Hepatocyte (in vitro differentiated cells and primary cell): Measurements from ENCODE around the genes BUB1B, CCDC9B, IVD, KNL1 and CHAC1.

GRCh38 chr15:40035933-40036309 lies 3.1 kb downstream of the SRP14 start:
- RAMPAGE, long total RNA, result no peak

DNA sequence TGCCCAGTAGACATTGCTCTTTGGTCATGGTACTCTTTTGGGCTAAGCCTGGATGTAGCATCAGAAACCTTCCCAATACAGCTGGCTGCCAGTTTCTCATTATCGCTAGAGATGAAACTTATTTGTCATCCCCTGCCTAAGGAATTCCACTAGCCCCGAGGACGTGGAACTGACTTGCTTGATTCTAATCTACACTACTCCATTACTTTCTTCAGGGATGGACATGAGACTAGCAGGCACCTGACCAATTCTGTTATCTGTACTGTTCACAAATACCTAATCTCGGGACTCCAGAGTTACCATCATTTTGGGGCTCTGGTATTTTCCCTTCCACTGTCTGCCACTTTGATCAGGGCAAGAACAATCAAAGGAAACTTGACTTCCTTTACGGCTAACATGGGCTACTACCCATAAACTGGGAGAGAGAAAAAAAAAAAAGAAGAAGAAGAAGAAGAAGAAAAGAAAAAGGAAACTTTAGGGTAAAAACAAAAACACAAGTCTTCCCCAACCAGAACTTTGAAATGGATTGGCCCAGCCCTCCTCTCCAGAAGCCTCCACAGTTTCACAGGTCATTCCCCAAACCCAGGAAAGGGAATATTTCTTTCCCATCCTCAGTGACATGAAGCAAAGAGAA lies 27.8 kb downstream of the BMF start:
- RAMPAGE, long total RNA, result no peak
- RRBS, result no CpG with 5 or more reads among the region's 5 CpGs

GRCh38 chr15:40160615-40161766 lies at the start of gene BUB1B:
Gene BUB1B, plus strand, starts transcription at chr15:40161069.
- RAMPAGE, long total RNA, result no peak
- RRBS, result no CpG with 5 or more reads among the region's 56 CpGs

GRCh38 chr15:40340524-40341172 lies at the start of gene CCDC9B:
Gene CCDC9B, minus strand, starts transcription at chr15:40340939.
- RAMPAGE, long total RNA, result no peak
- RRBS, result no CpG with 5 or more reads among the region's 19 CpGs

- RAMPAGE, long total RNA, result no peak
- RRBS, result no CpG with 5 or more reads among the region's 12 CpGs
Measured at GRCh38 chr15:40348995-40349912, 1.6 kb upstream of the PHGR1 start.

- RAMPAGE, long total RNA, result no peak
- RRBS, result no CpG with 5 or more reads among the region's 11 CpGs
Measured at GRCh38 chr15:40351943-40352925, 1.4 kb downstream of the PHGR1 start.

GRCh38 chr15:40357585-40357978 lies 437 bp upstream of the DISP2 start:
- RAMPAGE, long total RNA, result no peak
- RRBS, result 3% methylated on average over 13 of the region's 21 CpGs

- RAMPAGE, long total RNA, result no peak
- RRBS, result no CpG with 5 or more reads among the region's 37 CpGs
Measured at GRCh38 chr15:40405460-40406001, at the start of gene IVD. Gene IVD, plus strand, starts transcription at chr15:40405795.

GRCh38 chr15:40429964-40430964 lies 10.5 kb upstream of the BAHD1 start:
- RAMPAGE, long total RNA, result no peak
- RRBS, result no CpG with 5 or more reads among the region's 15 CpGs

GRCh38 chr15:40452322-40452859 lies 11.6 kb downstream of the BAHD1 start:
- RAMPAGE, long total RNA, result no peak
- RRBS, result no CpG with 5 or more reads among the region's 9 CpGs

DNA sequence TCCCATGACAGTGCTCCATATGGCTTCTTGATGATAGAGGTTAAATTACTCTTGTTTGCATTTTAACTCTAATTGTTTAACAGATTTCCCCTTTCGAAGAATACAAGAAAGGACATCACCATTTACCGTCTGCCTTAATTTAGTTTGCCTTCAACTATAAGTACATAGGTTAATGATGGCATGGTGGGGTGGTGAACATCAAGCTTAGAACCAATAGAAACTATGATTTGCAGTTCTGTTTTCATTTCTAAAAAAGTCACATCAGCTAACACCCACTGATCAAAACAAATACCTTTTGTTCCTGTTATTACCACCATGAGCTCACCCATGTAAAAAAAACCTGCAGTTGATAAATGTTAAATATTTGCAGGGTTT lies 6.8 kb downstream of the CCDC32 start:
- RAMPAGE, long total RNA, result no peak
- RRBS, result no CpG with 5 or more reads among the region's 2 CpGs

GRCh38 chr15:40593611-40595017 lies at the start of gene KNL1:
Gene KNL1, plus strand, starts transcription at chr15:40594249.
- RAMPAGE, long total RNA, result no peak
- RRBS, result 0% methylated on average over 3 of the region's 79 CpGs

- RAMPAGE, long total RNA, result no peak
- RRBS, result no CpG with 5 or more reads among the region's 5 CpGs
Measured at GRCh38 chr15:40744209-40744599, 10.8 kb downstream of the RMDN3 start.

GRCh38 chr15:40769011-40769799 lies 575 bp upstream of the C15orf62 start:
- RAMPAGE, long total RNA, result no peak
- RRBS, result 27% methylated on average over 5 of the region's 22 CpGs

DNA sequence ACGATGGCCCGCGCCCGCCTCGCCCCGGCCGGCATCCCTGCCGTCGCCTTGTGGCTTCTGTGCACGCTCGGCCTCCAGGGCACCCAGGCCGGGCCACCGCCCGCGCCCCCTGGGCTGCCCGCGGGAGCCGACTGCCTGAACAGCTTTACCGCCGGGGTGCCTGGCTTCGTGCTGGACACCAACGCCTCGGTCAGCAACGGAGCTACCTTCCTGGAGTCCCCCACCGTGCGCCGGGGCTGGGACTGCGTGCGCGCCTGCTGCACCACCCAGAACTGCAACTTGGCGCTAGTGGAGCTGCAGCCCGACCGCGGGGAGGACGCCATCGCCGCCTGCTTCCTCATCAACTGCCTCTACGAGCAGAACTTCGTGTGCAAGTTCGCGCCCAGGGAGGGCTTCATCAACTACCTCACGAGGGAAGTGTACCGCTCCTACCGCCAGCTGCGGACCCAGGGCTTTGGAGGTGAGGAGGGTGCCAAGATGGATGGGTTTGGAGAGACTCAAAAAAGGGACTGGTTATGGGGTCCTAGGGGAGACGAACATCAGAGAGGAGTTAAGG lies 800 bp downstream of the SPINT1 start:
- RAMPAGE, long total RNA, result no peak
- RRBS, result 4% methylated on average over 20 of the region's 46 CpGs

DNA sequence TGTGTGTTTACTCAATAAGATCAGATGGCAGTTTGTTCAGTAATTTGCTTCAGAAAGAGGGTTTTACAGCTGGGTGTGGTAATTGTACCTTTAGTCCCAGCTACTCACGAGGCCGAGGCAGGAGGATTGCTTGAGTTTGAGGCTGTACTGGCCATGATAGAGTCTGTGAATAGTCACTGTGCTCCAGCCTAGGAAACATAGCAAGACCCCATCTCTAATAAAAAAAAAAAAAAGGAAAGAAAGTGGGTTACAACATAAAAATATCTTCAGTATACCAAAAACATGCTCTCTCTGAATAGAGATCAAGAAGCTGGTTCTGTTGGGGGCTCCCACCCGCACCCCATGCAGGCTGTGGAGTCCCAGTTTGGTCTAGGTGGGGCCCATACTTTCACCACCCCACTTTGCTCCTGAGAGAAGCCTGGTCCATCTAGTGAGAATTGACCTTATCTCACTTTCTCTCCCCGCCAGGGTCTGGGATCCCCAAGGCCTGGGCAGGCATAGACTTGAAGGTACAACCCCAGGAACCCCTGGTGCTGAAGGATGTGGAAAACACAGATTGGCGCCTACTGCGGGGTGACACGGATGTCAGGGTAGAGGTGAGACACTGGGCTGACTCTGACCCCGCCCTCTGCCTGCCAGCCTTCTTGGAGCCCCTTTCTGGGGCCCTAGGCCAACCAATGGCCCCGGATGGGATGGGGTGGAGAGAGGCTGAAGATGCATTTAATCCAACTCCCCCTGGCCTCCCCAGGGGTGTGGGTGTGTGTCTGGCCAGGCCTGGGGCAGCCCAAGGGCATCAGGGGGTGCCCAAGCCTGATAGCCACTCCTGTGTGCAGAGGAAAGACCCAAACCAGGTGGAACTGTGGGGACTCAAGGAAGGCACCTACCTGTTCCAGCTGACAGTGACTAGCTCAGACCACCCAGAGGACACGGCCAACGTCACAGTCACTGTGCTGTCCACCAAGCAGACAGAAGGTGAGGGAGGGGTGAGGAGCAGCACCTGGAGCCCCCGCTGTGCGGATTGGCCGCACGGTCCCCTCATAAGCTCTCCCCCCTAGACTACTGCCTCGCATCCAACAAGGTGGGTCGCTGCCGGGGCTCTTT lies 9.2 kb downstream of the SPINT1 start:
- RAMPAGE, long total RNA, result no peak
- RRBS, result no CpG with 5 or more reads among the region's 18 CpGs

DNA sequence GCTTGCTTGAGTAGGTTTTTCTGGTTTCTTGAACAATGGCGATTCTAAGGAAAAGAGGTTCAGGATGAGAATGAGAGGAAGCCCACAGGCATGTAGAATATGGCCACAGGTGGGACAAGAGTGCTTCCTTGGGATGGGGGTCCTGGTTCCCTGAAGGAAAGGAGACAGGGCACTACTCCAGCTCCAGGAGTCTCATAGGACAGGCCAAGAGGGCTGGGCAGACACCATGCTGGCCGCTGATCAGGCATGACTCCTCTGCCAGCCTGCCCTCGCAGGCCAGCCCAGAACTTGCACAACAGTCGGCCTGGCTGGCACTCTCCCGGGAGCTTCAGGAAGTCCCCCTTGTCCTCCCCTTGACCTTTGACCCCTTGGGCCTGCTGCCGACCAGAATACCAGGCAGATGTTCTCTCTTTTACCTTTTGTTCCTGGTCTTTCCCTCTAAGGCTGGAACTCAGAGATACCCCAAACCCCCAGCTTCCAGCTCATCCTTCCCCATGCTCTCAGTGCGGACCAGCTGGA lies 15.4 kb downstream of the VPS18 start:
- RAMPAGE, long total RNA, result no peak
- RRBS, result no CpG with 5 or more reads among the region's 7 CpGs

DNA sequence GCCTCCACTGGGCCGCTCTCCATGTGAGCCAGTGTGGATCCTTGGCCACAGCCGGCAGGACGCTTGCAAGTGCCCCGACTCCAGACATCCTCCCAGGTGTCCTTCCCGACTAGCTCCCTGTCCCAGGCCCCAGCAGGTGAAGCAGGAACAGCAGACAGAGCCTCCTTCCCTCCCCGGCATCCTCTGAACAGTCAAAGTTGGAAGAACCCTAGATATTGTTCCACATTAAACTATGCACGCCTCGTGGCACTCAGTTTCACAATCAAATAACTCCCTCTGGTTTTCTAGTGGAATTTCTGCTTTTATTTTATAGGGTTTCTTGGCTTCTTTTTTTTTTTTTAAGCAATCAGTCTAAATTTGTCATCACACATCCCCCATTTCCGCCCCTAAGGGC lies 15.8 kb downstream of the VPS18 start:
- RAMPAGE, long total RNA, result no peak
- RRBS, result no CpG with 5 or more reads among the region's 9 CpGs

GRCh38 chr15:40932062-40932630 lies 3.0 kb downstream of the DLL4 start:
- RAMPAGE, long total RNA, result no peak
- RRBS, result no CpG with 5 or more reads among the region's 9 CpGs

GRCh38 chr15:40953350-40953644 lies at the start of gene CHAC1:
Gene CHAC1, plus strand, starts transcription at chr15:40953471.
- RAMPAGE, long total RNA, result no peak
- RRBS, result 1% methylated on average over 8 of the region's 25 CpGs